SK-N-DZ (cell line): ENCODE data around the genes UQCC6 and CHST11.

GRCh38 chr12:102911087-102911236 lies 6.1 kb downstream of the PAH start:
RAMPAGE:
- cytosol, long total RNA = no peak
- nucleus, long total RNA = no peak

GRCh38 chr12:102950265-102951558 lies 6.8 kb upstream of the ASCL1 start:
RAMPAGE:
- cytosol, long total RNA = no peak
- nucleus, long total RNA = no peak

GRCh38 chr12:103093752-103094110 lies 136.3 kb downstream of the ASCL1 start:
RAMPAGE:
- cytosol, long total RNA = no peak
- nucleus, long total RNA = no peak

GRCh38 chr12:103793750-103794257 lies 47.2 kb downstream of the NT5DC3 start:
RAMPAGE:
- cytosol, long total RNA = no peak
- nucleus, long total RNA = no peak

DNA sequence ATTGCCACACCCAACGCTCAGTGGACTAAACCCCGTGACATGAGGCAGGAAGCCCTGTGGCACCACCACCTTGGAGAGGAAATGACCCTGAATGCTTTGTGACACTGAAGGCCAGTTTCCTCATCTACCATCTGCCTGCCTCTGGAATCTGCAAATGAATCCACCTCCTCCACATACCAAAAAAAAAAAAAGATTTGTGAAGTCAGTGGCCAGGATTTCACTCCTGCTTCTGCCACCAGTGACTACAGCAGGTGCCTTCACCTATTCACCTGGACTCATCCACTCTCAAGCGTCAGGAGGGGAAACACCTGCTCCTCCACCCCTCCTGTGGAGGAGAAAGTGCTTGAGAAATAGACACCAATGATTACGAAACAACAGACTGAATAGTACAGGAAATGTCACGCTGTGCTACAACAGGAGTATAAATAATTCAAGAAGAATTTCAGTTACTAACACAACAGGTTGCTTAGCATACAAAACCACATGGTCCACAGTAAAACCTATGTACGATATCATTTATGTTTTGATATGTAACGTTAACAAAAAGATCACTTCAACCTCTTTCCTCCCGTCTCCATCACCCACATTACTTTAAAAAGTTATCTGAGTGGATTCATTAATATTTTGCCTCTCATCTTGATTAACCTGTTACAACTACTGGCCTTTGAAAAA lies 41.3 kb downstream of the NT5DC3 start:
RAMPAGE:
- cytosol, long total RNA = no peak
- nucleus, long total RNA = no peak

GRCh38 chr12:103801974-103802925 lies 38.8 kb downstream of the NT5DC3 start:
RAMPAGE:
- cytosol, long total RNA = no peak
- nucleus, long total RNA = no peak

GRCh38 chr12:103901391-103901802 lies 28.8 kb upstream of the HSP90B1 start:
RAMPAGE:
- cytosol, long total RNA = no peak
- nucleus, long total RNA = no peak

GRCh38 chr12:103929066-103929806 lies 974 bp upstream of the HSP90B1 start:
RAMPAGE:
- cytosol, long total RNA = no peak
- nucleus, long total RNA = start-site peak on the minus strand at chr12:103929335-103929488, 26 and 5 reads in 2 replicates

DNA sequence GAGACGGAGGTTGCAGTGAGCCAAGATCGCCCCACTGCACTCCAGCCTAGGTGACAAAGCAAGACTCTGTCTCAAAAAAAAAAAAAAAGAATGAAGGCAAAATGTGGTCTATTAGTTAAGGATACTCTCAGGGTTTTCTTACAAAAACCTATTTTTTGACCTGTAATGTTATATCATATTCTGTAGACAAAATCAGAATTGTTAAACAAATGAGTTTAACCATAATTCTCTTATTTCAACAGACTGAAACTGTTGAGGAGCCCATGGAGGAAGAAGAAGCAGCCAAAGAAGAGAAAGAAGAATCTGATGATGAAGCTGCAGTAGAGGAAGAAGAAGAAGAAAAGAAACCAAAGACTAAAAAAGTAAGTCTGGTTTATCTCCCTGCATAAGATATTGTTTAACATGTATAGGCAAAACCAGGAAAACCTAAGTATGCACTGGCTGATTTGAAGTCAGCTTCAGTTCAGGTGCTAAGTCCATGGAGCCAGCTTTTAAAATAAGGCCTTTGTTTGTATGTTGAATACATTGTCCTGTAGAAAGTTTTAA lies 8.0 kb downstream of the HSP90B1 start:
RAMPAGE:
- cytosol, long total RNA = no peak
- nucleus, long total RNA = no peak

GRCh38 chr12:103956841-103957712 lies at the start of gene UQCC6:
Gene UQCC6, minus strand, starts transcription at chr12:103957215.
RAMPAGE:
- cytosol, long total RNA = start-site peak on the minus strand at chr12:103957124-103957167, 106 and 201 reads in 2 replicates
- nucleus, long total RNA = no peak

DNA sequence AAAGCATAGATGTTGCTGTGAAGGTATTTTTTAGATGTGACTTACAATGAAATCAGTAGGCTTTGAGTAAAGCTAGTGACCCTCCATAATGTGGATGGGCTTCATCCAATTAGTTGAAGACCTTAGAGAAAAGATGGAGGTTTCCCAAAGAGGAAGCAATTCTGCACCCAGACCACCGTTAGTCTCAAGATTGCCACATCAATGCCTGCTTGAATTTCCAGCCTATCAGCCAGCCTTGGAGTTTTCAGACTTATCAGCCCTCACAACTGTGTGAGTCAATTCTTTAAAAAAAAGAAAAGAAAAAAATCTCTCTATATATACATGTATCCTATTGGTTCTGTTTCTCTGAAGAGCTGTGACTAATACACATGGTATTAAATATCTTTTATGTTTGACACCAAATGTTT lies 22.9 kb upstream of the EID3 start:
RAMPAGE:
- cytosol, long total RNA = no peak
- nucleus, long total RNA = no peak

DNA sequence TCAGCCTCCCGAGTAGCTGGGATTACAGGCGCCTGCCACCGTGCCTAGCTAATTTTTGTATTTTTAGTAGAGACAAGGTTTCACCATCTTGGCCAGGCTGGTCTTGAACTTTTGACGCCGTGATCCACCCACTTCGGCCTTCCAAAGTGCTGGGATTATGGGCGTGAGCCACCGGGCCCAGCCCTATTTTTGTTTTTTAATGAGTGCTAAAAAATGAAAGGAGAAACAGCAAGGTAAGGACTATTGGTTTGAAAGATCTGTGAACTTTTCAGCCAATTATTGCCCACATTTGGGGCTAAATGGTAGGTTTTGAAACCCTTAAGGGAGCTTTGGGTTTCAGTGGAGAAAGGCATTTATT lies 12.0 kb upstream of the EID3 start:
RAMPAGE:
- cytosol, long total RNA = no peak
- nucleus, long total RNA = no peak

GRCh38 chr12:104372029-104372561 lies 68.6 kb downstream of the EID3 start:
RAMPAGE:
- cytosol, long total RNA = no peak
- nucleus, long total RNA = no peak

RAMPAGE:
- cytosol, long total RNA = no peak
- nucleus, long total RNA = no peak
These were observed at the start of gene CHST11 for GRCh38 chr12:104456417-104457042. Gene CHST11, plus strand, starts transcription at chr12:104456948.

GRCh38 chr12:104478095-104479331 lies 21.8 kb downstream of the CHST11 start:
RAMPAGE:
- cytosol, long total RNA = no peak
- nucleus, long total RNA = no peak

RAMPAGE:
- cytosol, long total RNA = no peak
- nucleus, long total RNA = no peak
These were observed 37.6 kb downstream of the CHST11 start for GRCh38 chr12:104494243-104494825.

DNA sequence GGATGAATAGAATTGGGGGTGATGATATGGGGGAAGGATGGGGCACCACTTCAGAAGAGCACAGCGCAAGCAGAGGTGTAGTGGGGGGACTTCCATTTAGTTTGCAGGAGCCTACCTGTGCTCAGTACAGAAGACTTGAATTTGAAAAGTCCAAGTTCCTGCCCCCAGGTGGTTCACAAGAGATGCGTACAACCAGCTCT lies 175.4 kb downstream of the CHST11 start:
RAMPAGE:
- cytosol, long total RNA = no peak
- nucleus, long total RNA = no peak

RAMPAGE:
- cytosol, long total RNA = no peak
- nucleus, long total RNA = no peak
These were observed 237.7 kb downstream of the SLC41A2 start for GRCh38 chr12:104720013-104721093.

RAMPAGE:
- cytosol, long total RNA = no peak
- nucleus, long total RNA = no peak
These were observed 163.2 kb downstream of the SLC41A2 start for GRCh38 chr12:104794776-104795313.

GRCh38 chr12:104896648-104897008 lies 61.5 kb downstream of the SLC41A2 start:
RAMPAGE:
- cytosol, long total RNA = no peak
- nucleus, long total RNA = no peak